Stomach (tissue), 7 donors: ENCODE measurements around the gene USP44.

GRCh38 chr12:94689985-94690777, 39.8 kb upstream of the TMCC3 start:
- PRO-cap = no peak
- RAMPAGE, long total RNA, 5 experiments = no peak in any of the 5 experiments
- RRBS = no CpG with 5 or more reads among the region's 11 CpGs

GRCh38 chr12:95116772-95117296, 43.4 kb upstream of the NR2C1 start:
- PRO-cap = no peak
- RAMPAGE, long total RNA, 5 experiments = no peak in any of the 5 experiments
- RRBS = no CpG with 5 or more reads among the region's 3 CpGs

DNA sequence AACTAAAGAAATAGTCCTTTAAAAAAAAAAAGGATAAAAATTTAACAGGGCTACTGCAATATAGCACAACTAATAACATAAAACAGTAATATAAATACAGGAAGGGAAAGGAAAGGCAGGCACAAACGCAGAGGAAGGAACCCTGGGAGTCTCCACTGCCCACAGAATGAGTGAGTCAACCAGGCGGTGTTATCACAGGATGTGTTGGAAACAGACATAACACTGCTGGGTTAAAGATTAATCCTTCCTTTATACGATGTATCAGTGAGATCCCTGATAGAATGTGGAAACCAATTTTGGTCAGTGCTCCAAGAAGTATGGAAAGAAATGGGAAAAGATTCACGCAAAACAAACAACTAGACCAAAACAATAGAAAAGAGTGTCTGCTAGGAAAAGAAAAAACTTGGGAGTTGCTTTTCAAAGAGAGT, 47.9 kb downstream of the FGD6 start:
- PRO-cap = no peak
- RAMPAGE, long total RNA, 5 experiments = no peak in any of the 5 experiments
- RRBS = no CpG with 5 or more reads among the region's 4 CpGs

GRCh38 chr12:95225509-95226274, 8.1 kb downstream of the VEZT start:
- PRO-cap = no peak
- RAMPAGE, long total RNA, 5 experiments = no peak in any of the 5 experiments
- RRBS = no CpG with 5 or more reads among the region's 5 CpGs

DNA sequence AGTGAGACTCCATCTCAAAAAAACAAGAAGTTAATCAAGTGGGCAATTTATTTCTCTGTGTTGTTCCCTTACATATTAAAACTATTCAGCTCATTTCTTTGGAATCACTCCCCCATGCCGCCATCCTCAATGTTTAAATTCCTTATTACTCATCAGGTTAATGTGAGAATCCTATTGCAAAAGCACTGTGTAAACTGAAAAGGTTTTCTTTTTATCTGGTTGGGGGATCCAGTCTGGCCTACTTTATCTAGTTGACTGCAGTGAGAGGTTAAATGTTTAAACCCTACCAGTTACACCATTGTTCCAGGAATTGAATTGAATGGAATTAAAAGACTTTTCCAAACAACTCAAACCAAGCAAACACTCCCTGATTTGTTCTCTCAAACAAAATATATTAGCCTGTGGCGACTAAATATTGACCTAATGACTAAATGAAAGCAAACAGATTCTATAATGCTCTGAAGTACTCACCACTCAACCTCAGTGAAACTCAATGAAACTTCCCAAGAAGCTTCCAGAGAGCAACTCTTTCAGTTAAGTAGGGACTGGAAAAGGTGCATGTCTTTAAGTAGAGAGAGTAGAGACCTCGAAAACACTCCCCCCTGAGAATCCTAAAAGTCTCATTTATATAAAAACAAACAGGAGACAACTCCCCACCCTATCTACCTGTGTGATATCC, 100.5 kb downstream of the VEZT start:
- PRO-cap = no peak
- RAMPAGE, long total RNA, 5 experiments = no peak in any of the 5 experiments
- RRBS = no CpG with 5 or more reads among the region's 3 CpGs

DNA sequence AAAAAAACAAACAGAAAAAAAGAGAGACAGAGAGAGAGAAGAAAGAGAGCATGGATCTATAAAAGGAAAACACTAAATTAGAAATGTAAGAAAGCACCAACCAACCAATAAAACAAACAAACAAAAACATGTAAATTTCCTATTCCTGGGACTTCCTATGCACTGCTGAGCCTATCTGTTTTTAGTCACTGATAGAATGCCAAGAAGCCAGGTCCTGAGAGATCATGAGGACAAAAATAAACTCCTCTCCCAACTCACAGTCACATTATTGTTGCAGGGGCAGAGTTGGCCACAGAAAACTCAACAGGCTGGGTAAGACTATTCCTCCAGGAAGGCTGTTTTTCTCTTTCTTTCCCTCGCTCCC, 55.9 kb upstream of the METAP2 start:
- PRO-cap = no peak
- RAMPAGE, long total RNA, 5 experiments = no peak in any of the 5 experiments
- RRBS = no CpG with 5 or more reads among the region's 1 CpG

DNA sequence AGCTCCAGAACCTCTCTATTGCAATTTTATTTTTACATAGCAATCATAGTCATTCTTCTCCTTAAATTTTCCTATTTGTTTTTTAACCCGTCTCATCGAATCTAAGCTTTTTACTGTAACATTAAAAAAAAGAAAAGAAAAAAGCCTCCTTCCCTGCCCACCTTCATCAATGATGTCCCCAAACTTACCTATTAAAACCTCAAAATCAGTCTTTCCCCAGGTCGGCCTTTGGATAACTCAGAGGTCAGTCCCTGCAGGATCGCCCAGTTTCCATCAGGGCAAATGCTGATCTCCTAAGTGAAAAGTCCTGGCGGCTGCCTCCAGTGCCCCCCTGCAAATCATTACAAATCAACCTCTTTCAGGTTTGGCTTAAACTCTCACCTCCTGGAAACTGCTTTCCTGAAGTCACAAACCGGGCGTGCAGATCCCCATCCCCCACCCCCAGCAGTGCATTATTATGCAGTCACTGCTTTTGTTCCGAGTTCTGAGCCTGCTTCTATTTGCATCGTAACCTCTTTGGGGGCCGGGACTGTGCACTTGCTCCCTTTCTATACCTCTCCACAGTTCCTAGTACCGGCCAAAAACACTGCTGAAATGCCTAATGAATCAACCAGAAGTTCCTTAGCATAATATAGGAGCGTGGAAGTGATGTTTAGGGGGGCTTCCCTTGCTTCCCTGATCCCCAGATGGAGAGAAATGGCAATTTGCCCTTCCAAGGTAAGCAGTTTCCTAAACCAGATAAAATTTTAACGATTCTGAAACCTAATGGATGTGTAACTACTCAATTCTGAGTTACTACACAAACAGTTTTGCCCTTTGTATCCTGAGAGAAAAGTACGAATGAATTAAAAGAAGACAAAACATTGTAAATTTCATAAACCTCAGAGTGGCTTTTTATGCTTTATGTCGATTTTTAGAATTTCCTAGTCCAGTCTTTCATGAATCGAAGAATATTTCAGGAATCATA, at the start of gene USP44:
Gene USP44 (minus strand): TSS at position 393 of the 967 bp plus-strand sequence.
- PRO-cap = no peak
- RAMPAGE, long total RNA, 5 experiments = no peak in any of the 5 experiments
- RRBS = 58% methylated on average over 4 of the region's 16 CpGs

DNA sequence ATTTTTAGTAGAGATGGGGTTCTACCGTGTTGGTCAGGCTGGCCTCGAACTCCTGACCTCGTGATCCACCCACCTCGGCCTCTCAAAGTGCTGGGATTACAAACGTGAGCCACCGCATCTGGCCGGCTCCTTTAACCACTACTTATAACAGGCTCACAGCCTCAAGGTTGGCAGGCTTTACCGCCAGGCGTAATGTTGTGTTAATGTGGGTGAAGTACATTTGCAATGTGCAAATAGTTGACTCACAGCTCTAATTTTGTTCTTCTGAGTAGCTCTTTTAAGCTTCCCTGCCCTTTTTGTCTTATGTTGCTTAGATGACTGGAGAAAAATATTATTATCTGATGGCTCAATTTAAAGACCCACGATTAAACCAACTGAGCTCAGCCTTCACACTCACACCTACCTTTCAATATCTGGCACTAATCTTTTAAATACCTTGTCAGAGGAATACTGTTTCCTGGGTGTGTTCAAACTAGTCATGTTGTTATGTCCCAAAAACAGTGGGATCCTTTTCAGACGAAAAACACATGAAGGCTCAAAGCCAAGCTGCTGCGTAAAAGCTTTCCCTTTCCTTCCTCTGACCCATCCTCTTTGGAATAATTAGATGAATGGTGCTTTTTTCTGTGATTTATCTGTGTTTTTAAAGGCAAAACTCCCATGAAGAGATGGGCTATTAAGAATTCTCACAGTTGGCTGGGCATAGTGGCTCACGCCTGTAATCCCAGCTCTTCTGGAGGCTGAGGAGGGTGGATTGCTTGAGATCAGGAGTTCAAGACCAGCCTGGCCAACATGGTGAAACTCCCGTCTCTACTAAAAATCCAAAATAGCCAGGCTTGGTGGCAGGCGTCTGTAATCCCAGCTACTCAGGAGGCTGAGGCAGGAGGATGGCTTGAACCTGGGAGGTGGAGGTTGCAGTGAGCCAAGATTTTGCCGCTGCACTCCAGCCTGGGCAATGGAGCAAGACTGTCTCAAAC, 57.3 kb upstream of the USP44 start:
- PRO-cap = no peak
- RAMPAGE, long total RNA, 5 experiments = no peak in any of the 5 experiments
- RRBS = no CpG with 5 or more reads among the region's 16 CpGs

DNA sequence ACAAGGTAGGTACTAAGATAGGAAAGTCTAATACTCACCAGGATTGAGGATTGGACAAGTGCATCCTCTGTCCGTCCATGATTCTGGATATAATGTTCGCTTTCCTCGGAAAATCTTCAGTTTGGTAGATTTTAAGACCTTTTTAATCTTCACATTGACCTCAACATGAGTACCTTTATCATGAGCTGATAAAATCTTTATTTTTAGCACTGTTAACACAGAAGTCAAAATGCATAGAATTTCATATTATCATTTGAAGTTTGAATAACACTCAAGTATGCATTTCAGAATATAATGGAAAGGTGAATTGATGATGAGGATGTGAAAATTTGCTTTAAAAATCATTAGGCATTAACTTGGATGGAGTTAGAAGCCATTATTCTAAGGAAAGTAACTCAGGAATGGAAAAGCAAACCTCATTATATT, 114.5 kb upstream of the USP44 start:
- PRO-cap = no peak
- RAMPAGE, long total RNA, 5 experiments = start-site peak on the minus strand in 1 of 5 experiments, centred at position 140 of the sequence, 9 reads per replicate
- RRBS = no CpG with 5 or more reads among the region's 3 CpGs

DNA sequence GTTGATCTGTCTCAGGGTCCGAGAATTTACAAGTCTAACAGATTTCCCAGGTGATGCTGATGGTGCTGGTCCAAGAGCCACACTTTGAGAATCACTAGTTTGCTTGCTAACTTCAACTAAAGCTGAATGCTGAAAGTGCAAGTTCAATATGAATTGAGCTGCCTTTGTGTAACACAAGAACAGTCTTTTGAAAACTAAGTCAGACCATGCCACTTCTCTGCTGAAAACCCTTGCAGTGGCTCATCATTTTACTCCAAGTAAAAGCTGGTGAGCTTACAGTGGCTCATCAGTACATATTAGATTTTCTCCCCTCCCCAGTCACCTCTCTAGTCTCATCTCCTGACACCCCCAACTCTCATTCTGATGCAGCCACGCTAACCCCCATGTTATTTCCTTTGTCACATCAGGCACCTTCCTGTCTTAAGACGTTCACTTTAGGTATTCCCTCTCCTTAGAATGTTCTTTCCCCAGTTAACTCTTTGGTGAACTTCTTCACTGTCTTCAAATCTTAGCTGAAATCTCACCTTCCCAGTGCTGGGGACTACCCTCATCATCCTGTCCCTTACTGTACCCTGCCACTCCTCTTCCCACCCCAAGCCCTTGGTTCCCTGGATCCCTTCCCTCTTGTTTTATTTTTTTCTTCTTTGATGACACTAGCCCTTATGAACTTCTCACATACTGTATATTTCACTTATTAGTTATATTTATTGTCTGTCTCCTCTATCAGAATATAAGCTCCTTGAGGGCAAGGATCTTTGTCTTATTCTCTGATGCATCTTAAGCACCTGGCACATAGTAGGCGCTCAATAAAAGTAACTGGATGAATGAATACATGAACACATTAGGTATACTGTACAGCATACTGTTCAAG, 83.4 kb downstream of the NTN4 start:
- PRO-cap = no peak
- RAMPAGE, long total RNA, 5 experiments = start-site peak on the minus strand in 1 of 5 experiments, centred at position 707 of the sequence, 7 reads per replicate
- RRBS = no CpG with 5 or more reads among the region's 4 CpGs

DNA sequence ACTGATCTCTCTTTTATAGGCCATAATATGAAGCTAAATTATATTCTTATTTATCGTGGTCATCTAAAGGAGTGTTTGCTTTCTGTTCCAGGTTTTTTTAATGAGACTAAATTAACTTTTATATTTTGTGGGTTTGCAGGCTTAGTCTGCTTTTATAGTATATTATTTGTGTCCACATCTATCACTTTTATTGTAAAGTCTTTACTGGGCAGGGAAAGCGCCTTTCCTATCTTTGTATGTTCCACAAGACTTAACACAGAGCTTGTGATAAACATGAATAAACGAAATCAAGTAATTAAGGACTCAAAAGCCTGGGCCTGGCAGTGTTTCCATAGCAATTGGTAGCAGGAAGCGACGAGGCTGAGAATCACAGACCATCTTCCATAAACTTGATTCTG, 484 bp downstream of the CCDC38 start:
- PRO-cap = no peak
- RAMPAGE, long total RNA, 5 experiments = no peak in any of the 5 experiments
- RRBS = no CpG with 5 or more reads among the region's 5 CpGs

GRCh38 chr12:95943651-95943893, 441 bp downstream of the AMDHD1 start:
- PRO-cap = no peak
- RAMPAGE, long total RNA, 5 experiments = no peak in any of the 5 experiments
- RRBS = no CpG with 5 or more reads among the region's 5 CpGs

DNA sequence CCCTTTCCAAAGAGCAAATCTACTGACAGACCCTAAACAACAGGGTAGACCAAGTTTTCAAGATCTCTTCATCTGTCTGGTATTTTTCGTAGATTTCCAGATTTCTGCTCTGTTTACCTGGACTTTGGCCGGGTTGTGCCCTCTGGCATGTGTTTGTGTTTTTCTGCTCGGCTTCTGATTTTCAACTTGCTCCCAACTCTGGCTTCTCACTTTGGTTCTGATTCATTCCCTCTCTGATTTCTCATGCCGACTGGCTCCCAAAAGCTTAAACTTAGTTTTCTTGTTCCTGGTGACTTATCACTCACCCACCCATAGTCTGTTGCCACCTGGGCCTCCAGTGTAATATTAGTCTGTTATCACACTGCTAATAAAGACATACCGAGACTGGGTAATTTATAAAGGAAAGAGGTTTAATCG, 23.5 kb downstream of the AMDHD1 start:
- PRO-cap = no peak
- RAMPAGE, long total RNA, 5 experiments = no peak in any of the 5 experiments
- RRBS = no CpG with 5 or more reads among the region's 6 CpGs

DNA sequence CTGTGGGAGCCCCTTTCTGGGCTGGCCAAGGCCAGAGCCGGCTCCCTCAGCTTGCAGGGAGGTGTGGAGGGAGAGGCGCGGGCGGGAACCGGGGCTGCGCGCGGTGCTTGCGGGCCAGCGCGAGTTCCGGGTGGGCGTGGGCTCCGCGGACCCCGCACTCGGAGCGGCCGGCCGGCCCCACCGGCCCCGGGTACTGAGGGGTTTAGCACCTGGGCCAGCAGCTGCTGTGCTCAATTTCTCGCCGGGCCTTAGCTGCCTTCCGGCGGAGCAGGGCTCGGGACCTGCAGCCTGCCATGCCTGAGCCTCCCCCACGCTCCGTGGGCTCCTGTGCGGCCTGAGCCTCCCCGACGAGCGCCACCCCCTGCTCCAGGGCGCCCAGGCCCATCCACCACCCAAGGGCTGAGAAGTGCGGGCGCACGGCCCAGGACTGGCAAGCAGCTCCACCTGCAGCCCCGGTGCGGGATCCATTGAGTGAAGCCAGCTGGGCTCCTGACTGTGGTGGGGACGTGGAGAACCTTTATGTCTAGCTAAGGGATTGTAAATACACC, 73.5 kb upstream of the LTA4H start:
- PRO-cap = no peak
- RAMPAGE, long total RNA, 5 experiments = no peak in any of the 5 experiments
- RRBS = no CpG with 5 or more reads among the region's 40 CpGs

DNA sequence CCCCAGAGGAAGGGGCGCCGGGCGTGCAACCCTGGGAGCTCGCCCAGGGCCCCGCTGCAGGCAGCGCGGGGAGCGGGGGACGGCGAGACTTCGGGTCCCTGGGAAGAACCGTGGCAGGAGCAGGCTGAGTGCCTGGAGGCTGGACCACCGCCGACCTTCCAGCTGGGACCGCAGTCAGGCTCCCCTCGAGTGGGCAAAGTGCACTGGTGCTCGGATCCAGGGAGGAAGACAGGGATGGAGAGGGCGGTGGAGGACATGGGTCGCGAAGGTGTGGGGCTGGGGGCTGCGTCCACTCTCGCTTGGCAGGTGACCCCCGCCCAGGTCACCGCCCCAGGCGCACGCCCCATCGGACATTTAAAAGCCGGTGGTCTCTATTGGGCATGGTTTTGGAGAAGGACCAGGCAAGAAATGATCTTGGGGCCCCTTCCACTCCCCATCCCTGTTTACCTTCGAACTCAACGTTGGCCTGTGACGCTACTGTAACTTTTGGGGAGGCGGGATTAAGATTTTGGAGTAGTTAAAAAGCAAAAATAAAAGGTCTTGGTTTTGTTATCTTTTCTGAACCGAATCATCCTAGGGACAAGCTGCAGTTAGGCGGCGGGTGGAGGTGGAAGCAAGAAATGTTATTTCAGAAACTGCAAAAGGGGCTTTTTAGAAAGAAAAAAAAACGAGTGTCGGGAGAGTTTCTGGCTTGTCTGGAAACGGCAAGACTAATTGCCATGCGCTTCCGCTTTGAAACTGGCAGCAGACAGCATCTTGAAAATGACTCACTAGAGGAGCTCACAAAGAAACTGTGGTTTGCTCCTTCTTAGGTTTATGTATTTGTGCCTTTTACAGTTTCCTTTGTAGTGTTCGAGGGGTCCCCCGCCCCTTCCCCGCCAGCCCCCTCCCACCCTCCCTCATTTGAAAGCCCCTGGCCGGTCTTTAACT, 1.1 kb downstream of the ELK3 start:
- PRO-cap = no peak
- RAMPAGE, long total RNA, 5 experiments = no peak in any of the 5 experiments
- RRBS = 3% methylated on average over 2 of the region's 44 CpGs

- PRO-cap = no peak
- RAMPAGE, long total RNA, 5 experiments = no peak in any of the 5 experiments
- RRBS = no CpG with 5 or more reads among the region's 5 CpGs
Observed at GRCh38 chr12:96235540-96235866, 41.3 kb downstream of the ELK3 start.

GRCh38 chr12:96236190-96236832, 42.1 kb downstream of the ELK3 start:
- PRO-cap = no peak
- RAMPAGE, long total RNA, 5 experiments = no peak in any of the 5 experiments
- RRBS = no CpG with 5 or more reads among the region's 18 CpGs

DNA sequence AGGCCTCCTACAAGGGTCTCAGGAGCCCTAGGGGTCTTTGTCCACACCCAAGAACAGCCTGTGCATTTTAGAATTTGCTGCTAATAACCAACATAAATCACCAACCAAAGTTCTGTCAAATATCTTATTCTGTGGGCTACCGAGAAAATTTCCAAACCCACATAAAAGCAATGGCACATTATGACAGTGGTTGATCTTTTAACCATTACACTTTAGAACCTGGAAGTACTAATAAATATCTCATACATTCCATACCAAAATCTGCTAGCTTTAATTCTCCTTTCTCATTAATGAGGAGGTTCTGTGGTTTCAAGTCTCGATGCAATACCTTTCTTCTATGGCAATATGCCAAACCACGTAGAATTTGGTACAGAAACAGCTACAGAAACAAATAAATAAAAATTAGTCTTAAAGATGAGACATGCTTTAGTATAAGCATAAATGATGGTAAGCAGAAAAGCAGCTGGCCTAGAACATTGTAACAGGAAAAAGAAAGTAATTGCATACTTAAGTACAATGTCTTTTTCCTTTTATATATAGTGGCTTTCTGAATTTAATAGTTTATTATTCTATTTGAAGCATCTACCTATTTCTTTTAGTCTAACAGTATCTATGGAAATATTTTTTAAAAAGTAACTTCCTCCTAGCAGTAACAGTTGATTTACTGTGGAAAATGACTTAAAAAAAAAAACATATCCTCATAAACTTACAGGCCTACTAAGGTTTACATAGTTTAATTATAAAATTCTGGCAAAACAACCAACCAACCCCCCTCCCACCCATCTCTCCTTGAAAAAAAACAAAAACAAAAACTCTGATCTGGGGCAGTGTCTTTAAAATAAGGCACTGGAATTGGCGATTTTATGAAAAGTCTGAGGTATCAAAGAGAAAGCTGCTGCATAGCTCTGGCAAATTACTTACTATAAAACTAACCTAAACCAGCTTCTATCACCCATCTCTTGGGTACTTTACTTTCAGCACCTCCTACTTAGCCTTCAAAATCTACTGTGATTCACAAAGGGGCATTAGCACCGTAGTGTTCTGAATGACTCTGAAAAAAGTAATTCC, 100.9 kb downstream of the ELK3 start:
- PRO-cap = no peak
- RAMPAGE, long total RNA, 5 experiments = start-site peak on the minus strand in 1 of 5 experiments, centred at positions 340 to 684 of the sequence, 7 to 9 reads per replicate
- RRBS = no CpG with 5 or more reads among the region's 5 CpGs

DNA sequence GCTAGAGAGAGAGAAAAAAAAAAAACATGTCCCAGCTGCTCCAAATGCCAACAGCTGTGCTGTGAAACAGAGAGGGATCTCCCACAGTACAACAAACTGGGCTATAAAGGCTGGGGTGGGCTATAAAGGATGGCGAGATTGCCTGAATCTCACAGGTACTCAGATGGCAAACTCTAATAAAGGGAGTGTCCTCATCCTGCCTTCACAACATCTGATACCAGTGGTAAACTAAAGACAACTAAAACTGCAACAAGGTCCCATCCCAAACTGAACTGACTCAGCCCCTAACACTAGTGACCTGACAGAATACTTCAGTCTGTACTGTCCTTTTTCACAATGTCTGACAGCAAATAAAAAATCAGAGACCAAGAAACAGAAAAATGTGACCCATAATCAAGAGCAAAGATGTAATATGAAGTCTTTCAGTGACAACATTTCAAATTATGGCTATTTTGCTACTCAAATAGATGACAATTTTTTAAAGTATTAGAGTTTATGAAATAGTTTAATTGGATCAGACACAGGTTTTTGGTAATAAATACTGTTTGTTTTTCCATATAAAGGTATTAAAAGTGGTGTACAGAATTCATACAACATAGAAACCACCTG, 47.8 kb downstream of the CDK17 start:
- PRO-cap = no peak
- RAMPAGE, long total RNA, 5 experiments = start-site peak on the minus strand in 1 of 5 experiments, centred at position 98 of the sequence, 5 reads per replicate
- RRBS = no CpG with 5 or more reads among the region's 1 CpG

- PRO-cap = unidirectional peak, plus-strand start at chr12:96436658
- RAMPAGE, long total RNA, 5 experiments = no peak in any of the 5 experiments
- RRBS = no CpG with 5 or more reads among the region's 6 CpGs
Observed at GRCh38 chr12:96436256-96436780, 36.1 kb upstream of the CDK17 start.